Colon Carcinoma Metastatic in the Brain (tissue), 2 donors: ENCODE measurements around the gene TLCD2.

DNA sequence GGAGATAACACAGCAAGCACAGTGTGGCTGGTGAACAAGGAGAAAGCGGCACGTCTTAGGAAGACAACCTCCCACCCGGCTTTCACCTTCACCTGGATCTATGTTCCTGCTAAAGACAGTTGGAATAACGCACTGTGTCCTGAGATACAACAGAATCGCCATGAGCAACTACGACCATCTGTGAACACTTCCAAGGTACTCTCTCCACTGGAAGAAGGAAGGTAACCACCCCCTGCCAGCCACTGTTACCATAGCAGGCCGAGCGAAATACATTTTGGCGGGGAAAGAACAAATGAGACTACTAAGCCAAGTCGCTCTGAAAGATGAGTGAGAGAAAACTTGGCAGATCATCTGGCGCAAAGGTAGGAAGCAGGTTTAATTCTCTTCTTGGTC lies 9.9 kb downstream of the CRK start:
- PRO-cap, 2 experiments, result no peak in any of the 2 experiments

DNA sequence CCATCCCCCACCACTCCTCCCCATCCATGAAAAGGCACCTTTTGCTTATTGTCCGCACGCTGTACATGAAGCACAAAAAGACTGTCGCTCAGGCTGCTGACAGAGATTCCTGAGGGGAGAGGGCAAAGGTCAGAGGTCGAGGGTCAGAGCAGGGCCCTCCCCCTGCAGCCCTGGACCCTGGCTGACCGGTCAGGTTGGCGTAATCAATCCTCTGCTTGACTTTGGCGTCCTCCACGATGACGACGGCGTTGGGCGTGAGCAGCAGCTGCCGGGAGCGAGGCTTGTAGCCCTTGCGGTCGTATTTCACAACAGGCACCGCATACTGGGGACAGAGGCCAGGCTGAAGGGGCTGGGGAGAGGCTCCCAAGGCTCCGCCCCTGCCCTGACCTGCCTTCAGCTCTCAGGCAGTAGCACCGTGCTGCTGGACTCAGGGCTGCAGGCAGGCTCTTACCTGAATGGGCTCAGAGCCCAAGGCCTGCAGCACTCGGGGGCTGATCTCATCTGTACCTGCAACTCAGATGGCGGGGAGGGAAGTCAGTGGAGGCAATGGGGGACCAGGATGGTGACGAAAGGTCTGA lies 11.9 kb upstream of the CRK start:
- PRO-cap, 2 experiments, result no peak in any of the 2 experiments

GRCh38 chr17:1534935-1535982 lies 18.8 kb upstream of the INPP5K start:
- PRO-cap, 2 experiments, result no peak in any of the 2 experiments

DNA sequence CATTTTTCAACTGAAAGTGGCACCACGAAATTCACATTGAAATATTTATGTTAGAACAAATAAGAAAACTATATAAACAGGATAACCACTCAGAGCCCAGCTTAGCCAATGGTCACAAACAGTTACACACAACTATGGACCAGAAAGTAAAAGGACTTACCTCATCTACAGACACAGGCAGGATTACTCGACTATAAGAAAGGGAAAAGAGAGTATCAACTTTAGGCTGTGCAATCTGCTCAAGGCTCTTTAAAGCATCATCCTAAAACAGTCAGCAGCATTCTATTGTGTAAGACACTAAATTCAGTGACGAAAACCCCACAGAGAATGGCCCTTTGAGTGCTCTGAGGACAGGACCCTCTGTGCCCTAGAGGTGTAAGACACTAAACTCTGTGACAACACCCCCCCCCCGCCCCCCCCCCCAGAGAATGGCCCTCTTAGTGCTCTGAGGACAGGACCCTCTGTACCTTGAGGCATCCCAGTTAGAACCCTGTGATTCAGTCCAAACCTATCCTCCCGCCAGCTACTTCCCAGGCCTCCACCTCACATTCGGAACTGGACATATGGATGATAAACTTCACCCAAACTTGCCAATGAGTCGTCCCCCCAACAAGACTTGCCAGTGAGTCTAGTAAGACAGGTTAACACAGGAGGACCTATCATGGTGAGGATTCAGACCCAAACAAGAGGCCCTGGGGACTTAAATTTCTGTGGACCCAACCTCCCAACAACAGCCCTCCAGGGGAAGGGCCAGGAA lies 4.0 kb downstream of the PITPNA start:
- PRO-cap, 2 experiments, result no peak in any of the 2 experiments

DNA sequence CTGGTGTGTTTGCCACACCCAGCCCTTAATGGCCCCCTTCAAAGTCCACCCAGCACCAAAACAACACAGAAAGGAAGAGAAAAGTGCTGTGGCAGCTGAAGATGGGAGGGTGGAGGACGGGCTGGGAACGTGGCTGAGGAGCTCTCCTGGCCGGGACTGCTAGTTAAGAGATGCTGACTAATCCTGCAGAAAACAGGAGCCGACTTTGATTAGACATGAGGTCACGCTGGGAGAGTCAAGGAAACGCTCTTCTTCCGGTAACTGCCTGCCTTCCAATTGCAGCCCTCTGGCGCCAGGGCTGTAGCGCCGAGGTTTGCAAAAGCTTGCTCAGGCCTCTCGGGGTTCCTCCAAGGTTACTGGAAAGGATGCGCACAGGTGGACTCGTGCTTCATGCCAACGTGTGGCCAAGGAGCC lies 10.9 kb downstream of the SLC43A2 start:
- PRO-cap, 2 experiments, result peak in 2 of 2 experiments; most common plus-strand start position 260 of the sequence (in 1); most common minus-strand start position 158 of the sequence (in 2)

- PRO-cap, 2 experiments, result peak in 2 of 2 experiments; most common plus-strand start chr17:1628522 (in 2); most common minus-strand start chr17:1628381 (in 1)
Measured at GRCh38 chr17:1628210-1628751, 353 bp downstream of the SLC43A2 start.

GRCh38 chr17:1649088-1649758 lies 443 bp downstream of the RILP start:
- PRO-cap, 2 experiments, result peak in 2 of 2 experiments; most common plus-strand start chr17:1649236 (in 2); most common minus-strand start chr17:1649488 (in 1)

DNA sequence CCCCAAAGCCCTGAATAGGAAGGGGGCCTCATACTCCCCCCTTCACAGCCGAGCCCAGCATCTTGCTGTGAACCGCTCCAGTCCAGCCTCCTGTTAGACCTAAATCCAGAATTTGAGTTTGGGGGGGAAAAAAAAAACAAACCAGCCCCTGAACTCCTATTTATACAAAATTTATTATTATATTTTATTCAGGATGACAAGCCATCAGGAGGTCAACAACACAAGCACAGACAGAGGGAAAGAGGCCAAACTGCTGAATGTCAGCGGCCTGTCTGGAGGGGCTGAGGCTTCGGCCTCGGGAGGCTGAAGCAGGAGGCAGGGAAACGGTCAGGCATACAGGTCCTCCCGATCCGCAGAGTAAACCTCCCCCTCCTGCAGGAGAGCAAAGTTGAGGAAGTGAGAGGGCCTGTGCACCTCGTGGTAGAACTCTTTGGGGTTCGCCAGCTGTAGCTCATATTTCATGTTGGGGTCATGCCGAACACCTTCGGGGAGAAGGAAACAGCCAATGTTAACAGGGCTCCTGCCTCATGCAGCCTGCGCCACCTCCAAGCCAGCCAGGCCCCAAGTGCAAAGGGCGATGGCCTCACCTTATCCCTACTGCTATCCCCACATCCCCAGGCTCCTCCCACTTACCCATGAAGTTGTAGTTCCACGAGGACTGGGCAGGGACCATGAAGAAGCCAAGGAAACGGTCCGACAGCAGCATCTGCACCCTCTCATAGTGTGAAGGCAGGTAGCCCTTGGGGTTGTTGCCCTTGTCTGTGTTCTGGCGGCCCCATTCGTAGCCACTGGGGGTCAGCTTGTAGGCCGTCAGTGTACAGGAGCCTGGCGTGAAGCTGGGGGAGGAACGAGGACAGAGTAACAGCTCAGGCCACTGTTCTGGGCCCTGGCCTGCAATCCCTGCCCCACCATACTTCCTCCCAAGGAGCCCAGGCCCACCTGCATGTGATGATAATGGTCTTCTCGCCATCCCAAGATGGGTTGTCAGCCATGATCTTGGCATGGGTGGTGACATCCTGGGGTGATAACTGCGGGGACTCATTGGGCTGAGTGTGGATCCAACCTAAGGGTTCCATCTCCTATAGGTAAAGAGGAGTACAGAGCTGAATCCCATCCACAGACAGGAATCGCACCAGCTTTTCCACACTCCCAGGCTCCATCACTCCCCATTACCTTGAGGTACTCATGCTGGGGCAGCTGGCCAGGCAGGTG lies 1.2 kb upstream of the RILP start:
- PRO-cap, 2 experiments, result no peak in any of the 2 experiments

GRCh38 chr17:1680349-1681319 lies 4.0 kb downstream of the PRPF8 start:
- PRO-cap, 2 experiments, result no peak in any of the 2 experiments

GRCh38 chr17:1710133-1711146 lies at the start of gene TLCD2:
Gene TLCD2 (minus strand): TSS chr17:1710377.
- PRO-cap, 2 experiments, result peak in 2 of 2 experiments; most common plus-strand start chr17:1710481 (in 1); most common minus-strand start chr17:1710636 (in 2)

DNA sequence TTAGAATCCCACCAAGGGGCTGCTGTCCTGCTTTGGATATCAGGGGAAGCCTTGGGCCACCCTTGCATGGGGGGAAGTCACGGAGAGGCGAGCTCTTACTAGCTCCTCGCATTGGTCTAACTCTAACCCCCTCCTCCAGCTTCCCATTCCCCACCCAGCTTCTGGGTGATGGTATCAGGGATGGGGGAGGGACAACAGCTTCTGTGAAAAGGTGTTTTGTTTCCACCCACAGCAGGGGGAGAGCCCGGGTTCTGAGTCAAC lies 2.8 kb upstream of the TLCD2 start:
- PRO-cap, 2 experiments, result no peak in any of the 2 experiments

- PRO-cap, 2 experiments, result no peak in any of the 2 experiments
Measured at GRCh38 chr17:1713687-1714027, 3.5 kb upstream of the TLCD2 start.

- PRO-cap, 2 experiments, result peak in 2 of 2 experiments; most common plus-strand start chr17:1717677 (in 2); most common minus-strand start chr17:1717596 (in 2)
Measured at GRCh38 chr17:1716974-1718123, 7.2 kb upstream of the WDR81 start.

GRCh38 chr17:1736936-1737762 lies 5.5 kb upstream of the SERPINF2 start:
- PRO-cap, 2 experiments, result no peak in any of the 2 experiments

DNA sequence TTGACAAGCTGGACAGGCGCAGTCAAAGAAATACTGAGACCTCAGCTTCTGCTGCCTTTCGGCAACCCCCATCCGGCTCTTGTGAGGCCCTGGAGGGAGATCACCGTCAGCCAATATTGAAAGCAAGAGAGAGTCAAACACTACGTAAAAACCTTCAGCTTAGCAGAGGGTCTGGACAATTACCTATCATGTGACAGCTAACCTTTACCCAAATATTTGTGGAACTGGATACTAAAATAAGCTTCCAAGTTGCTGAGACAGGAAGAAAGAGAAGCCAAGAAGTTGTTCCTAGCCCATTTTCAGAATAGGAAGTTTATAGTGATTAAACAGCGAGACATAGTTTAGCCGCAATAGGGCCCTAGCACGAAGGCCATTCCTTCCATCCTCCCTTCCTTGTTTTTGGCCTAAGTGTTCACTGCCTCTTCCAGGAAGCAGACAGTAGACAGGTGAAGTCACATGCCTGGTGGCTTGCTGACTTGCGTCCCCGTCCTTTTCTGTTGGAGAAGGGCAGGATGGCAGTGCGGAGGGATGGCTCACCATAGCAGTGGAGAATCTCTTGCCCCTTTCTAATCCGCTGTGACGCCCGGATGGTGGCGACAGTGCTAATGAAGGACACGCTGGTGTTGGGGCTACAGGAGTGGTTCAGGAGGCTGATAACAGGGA lies 25.2 kb downstream of the SERPINF1 start:
- PRO-cap, 2 experiments, result no peak in any of the 2 experiments

DNA sequence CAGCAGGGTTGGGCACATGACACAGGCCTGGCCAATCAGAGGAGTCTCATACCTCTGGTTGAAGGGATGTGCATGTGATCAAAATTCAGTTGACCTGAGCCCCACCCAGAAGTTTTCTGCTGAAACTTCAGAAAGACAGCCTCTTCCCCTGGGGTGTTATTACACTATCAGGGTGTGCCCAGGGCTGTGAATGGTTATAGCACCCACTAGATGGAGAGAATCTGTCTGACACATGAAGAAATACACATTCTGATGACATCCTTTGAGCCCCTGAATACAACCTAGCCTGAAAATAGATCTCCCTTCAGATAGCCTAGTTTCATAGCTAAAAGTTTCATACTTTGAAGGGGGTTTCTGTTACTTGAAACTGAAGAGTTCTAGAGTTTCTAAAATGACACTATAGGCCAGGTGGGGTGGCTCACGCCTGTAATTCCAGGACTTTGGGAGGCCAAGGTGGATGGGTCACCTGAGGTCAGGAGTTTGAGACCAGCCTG lies 6.0 kb downstream of the SMYD4 start:
- PRO-cap, 2 experiments, result no peak in any of the 2 experiments

GRCh38 chr17:1890929-1891424 lies 61.2 kb downstream of the RPA1 start:
- PRO-cap, 2 experiments, result no peak in any of the 2 experiments

GRCh38 chr17:1977460-1977955 lies 47.6 kb downstream of the RTN4RL1 start:
- PRO-cap, 2 experiments, result no peak in any of the 2 experiments

GRCh38 chr17:2004365-2004909 lies 20.7 kb downstream of the RTN4RL1 start:
- PRO-cap, 2 experiments, result no peak in any of the 2 experiments

DNA sequence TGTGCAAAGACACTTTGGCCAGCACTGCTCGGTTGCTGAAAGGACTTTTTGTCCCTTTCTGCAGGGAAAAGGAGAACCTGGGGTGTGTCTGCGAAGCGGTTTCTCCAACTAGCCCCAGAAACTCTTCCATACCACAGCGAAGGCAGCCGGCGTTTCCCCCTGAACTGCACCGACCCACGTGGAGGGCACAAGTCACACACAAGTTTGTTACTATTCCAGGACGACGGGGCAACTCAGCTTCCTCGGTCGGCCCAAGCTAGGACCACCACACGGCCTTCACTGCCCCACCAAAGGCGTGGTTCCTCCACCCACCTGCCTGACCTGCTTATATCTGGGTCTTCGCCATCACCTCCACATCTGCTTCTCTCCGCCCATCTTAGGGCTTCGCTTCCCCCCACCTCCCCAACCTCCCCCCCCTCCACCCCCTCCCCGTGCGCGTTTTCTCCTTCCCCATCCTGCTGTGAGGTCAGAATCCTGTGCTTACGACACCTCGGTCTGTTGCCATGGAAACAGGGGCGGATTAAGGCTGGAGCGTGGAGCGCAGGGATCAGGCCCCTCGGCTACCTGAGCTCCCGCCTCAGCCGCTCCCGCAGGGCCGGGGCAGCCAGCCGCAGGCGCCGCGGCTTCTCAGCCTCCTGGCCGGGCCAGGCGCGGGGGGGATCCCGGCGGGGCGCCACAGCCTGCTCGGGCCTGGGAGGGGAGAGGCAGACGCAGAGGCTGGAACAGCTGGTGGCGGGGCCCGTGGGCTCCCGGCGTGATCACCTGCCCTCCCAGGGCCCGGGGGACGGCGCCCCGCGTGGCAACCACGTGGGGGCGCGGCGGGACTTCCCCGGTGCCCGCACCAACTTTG lies 1.6 kb downstream of the RTN4RL1 start:
- PRO-cap, 2 experiments, result no peak in any of the 2 experiments